Colonic mucosa (tissue), 1 donor: ENCODE measurements around a stretch of chr1.

DNA sequence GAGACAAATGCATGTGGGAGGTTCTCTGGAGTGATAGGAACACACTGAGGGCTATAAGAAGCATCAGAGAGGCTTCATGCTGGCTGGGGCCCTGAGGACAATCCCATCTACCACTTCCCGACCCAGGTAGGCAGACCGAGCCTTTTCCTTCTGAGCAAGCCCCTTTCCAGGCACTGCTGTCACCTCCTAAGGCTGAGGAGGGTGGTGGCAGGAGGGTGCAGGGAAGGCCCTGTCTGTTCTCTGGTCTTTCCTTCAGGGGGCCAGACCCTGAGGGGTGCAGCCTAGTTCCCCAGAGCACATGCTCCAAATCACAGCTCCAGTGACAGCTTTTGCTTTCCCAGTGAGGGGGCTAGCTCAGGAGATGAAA lies 63.1 kb downstream of the PLXNA2 start:
- PRO-cap = no peak

GRCh38 chr1:208201164-208201727 lies 42.9 kb downstream of the PLXNA2 start:
- PRO-cap = no peak

DNA sequence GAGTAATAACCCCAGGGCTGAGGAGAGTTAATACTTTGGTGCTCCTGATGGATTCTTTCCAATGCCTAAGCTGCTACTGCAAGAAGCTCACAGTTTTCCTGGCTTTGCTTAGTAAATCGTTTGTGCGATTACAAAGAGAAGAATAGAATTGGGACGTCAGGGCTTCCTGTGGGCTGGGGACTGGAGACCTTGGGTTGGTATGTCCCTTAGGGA lies 40.4 kb downstream of the PLXNA2 start:
- PRO-cap = no peak

- PRO-cap = bidirectional peak, plus-strand start at chr1:208240097, minus-strand start at chr1:208239737
Observed at GRCh38 chr1:208239441-208240487, 4.4 kb downstream of the PLXNA2 start.

- PRO-cap = unidirectional peak, minus-strand start at chr1:209133248
Observed at GRCh38 chr1:209133056-209133474, 450.4 kb upstream of the CAMK1G start.

GRCh38 chr1:209471232-209471535 lies 112.3 kb upstream of the CAMK1G start:
- PRO-cap = no peak

DNA sequence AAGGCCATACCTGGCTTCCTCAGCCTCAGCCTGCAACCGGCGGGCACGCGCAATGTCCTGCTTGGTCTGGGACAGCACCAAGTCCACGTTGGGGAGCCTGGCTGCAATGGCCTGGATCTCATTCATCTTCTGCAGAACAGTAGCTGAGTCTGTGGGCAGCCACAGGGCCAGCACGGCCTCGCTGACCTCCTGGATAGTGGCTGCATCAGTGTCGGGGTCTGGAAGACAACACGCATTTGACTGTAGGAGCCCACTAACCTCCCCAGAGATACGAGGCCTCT lies 33.8 kb downstream of the LAMB3 start:
- PRO-cap = no peak

- PRO-cap = no peak
Observed at GRCh38 chr1:209645550-209646312, 6.5 kb downstream of the LAMB3 start.

DNA sequence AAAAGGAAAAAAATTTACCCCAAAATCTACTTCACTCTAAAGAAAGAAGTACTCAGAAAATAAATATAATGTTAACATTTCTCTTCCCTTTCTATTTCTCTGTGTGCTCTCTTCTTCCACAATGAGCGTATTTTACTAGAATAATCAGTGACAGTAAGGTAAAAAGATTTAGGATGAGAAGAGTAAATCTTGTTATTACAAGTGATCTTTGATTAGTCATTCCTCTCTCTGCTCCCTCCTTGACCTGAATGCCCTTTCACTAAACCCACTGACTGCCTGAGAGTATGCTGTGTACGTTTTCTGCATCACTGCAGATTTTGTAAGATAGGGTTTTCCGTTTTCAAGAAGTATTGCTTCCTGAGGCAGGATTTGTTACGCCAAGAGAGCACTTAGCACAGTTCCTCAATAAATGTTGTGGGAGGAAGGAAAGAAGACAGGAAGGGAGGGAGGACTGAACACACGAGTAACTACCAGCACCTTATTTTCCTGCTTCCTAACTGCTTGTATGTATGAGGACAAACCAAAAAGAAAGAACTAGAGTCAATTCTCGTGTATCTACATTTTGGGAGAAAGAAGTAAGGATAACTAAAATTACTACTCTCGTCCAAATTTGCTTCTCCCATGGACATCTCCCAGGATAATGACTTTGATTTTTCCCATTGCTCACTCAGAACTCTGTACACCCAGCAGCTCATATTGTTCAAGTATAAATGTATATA lies 7.7 kb upstream of the LAMB3 start:
- PRO-cap = no peak

GRCh38 chr1:209791772-209792277 lies 7.5 kb upstream of the C1orf74 start:
- PRO-cap = unidirectional peak, plus-strand start at chr1:209792132

- PRO-cap = no peak
Observed at GRCh38 chr1:209838501-209838854, 10.7 kb downstream of the UTP25 start.

GRCh38 chr1:211256978-211257758 lies 2.0 kb upstream of the RCOR3 start:
- PRO-cap = no peak

DNA sequence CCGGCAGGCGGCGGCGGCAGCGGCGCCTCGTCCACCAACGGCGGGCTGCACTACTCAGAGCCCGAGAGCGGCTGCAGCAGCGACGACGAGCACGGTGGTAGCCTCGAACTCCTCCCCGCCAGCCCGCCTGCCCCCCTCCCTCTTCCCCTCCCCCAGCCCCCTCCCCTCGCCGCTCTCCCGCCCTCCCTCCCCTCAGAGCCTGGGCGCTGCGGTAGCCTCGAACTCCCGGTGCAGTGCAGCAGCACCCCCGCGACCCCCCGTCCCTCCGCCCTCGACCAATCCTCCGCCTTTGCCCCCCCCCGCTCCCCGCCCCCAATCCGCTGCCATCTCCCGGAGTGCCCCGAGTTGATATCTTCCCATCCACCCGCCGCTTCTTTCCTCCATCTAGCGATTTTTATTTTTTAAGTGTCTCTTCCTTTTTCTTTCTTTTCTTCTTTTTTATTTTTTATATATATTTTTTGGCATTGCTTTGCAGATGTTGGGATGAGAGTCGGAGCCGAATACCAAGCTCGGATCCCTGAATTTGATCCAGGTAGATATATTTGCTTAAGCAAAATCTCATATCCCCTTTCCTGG lies 555 bp downstream of the RCOR3 start:
- PRO-cap = bidirectional peak, plus-strand start at position 220 of the sequence, minus-strand start at position 129 of the sequence

DNA sequence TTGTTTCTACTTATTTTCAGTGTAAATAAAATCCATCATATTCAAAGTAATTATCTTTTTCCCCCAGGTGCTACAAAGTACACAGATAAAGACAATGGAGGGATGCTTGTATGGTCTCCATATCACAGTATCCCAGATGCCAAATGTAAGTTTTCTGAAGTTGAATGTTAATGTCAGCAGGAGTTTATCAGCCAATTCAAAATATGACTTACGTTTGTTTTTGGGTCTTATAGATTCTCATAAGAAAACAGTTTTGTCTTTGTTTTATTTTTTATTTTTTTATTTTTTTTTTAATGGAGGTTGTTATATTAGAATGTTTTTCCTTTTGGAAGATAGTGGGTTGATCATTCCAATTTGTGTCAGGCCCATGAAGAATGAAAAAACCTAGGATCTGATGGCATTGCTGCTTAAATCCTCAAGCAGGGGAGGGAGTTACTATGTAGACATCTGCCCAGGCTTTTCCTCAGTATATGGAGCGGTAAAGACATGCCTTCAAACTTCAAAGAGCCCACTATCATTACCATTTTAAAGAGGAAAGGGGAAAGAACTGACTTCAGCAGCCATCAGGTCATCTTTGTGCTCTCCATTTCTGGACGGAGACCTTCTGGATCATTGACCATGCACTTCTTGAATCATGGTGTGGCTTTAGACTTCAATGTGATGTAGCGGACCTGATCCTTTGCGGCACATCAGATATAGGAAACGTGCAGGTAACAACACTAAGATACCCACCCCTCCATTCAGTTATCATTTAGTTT lies 12.2 kb downstream of the RCOR3 start:
- PRO-cap = no peak

- PRO-cap = no peak
Observed at GRCh38 chr1:211541942-211542626, 36.9 kb downstream of the SLC30A1 start.

DNA sequence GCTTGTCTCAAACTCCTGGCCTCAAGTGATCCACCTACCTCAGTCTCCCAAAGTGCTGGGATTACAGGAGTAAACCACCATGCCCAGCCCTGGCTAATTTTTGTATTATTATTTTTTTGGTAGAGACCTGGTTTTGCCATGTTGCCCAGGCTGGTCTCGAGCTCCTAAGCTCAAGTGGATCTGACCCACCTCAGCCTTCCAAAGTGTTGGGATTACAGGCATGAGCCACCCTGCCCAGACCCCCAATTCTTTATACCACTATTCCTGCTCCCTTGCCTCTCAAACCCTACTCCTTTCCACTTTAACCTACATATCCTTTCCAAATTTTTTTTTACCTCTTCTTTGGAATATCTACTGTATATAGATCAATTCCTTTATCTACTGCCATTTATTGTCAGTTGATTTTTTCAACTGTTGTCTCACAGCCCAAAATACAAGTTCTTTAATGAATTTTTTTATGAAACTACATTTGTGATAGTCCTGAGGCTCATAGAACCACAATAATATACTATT lies 8.2 kb downstream of the SLC30A1 start:
- PRO-cap = no peak

DNA sequence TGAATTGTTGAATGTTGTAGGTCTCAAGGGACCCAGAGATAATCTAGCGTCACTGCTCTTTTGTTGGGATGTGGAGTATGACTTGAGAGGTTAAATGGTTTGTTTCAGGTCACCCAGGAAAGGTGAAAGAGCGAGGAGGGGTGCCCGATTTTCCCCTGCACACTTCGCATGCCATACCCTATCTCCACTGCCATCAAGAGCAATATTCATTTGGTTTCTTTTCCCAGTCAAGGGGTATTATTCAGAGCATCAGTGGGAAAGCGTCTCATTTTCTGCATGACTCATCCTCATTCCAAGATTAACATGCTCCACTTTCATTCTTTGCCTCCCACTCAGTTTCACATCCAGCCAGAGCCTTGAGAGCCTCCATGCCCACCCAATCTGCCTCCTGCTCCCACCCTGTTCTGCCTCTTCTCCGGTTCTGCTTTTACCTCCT lies 13.2 kb upstream of the SLC30A1 start:
- PRO-cap = bidirectional peak, plus-strand start at position 335 of the sequence, minus-strand start at position 189 of the sequence

GRCh38 chr1:211614654-211615103 lies 35.7 kb upstream of the SLC30A1 start:
- PRO-cap = no peak

- PRO-cap = unidirectional peak, minus-strand start at chr1:211648435
Observed at GRCh38 chr1:211648182-211648755, 27.2 kb downstream of the NEK2 start.

DNA sequence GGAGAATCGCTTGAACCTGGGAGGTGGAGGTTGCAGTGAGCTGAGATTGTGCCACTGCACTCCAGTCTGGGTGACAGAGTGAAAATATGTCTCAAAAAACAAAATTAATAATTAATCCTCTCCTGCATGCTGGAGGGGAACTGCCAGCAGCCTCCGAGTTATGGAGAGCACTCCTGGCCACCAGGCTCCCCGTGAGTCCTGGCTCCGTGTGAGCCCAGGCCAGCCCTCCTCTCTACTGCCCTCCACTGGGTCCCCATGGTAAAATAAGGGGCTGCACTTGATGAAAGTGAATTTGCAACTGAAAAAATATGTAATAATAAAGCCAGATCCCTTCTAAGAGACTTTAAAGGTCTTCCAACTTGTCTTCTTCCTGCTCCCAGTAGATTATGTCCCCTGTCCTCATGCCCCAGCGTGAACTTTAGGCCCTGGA lies 26.4 kb downstream of the NEK2 start:
- PRO-cap = no peak